ENCODE measurements around a stretch of chr7.

- PRO-cap = no peak
These were observed 270.9 kb upstream of the KLF14 start for GRCh38 chr7:131004861-131005415.

GRCh38 chr7:131023356-131023692 lies 289.3 kb upstream of the KLF14 start:
- PRO-cap = no peak

- PRO-cap = no peak
These were observed 289.4 kb upstream of the MKLN1 start for GRCh38 chr7:131038079-131038934.

DNA sequence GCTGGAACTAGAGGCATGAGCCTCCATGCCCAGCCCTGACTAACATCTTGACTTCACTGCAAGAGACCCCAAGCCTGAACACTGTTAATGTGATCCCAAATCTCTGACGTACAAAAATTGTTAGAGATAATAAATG lies 244.7 kb upstream of the MKLN1 start:
- PRO-cap = no peak

GRCh38 chr7:131103873-131104504 lies 223.7 kb upstream of the MKLN1 start:
- PRO-cap = no peak

DNA sequence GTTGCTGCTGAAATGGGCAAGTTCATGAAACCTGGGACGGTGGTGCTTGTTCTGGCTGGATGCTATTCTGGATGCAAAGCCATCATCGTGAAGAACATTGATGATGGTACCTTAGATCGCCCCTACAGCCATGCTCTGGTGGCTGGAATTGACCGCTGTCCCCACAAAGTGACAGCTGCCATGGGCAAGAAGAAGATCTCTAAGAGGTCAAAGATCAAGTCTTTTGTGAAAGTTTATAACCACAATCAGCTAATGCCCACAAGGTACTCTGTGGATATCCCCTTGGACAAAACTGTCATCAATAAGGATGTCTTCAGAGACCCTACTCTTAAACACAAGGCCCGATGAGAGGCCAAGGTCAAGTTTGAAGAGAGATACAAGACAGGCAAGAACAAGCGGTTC lies 85.1 kb upstream of the MKLN1 start:
- PRO-cap = no peak

DNA sequence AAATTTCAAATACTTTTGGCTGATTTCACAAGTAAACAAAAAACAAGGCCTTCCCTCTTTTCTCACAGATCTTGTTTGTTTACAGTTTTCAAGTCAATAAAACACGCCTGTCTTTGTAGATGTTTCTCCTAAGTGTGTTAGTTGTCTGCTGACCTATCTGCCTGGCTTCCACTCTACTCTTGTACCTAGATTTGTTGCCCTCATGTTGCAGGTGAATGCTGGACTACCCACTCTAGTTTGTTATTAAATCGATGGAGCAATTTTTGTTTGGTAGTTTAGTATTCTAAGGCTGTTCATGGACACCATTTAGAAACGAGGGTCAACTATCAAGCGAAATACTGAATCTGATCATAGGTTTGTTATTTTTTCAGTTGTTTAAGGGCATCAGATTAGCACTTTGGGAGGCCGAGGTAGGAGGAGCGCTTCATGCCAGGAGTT lies 29.1 kb upstream of the MKLN1 start:
- PRO-cap = no peak

DNA sequence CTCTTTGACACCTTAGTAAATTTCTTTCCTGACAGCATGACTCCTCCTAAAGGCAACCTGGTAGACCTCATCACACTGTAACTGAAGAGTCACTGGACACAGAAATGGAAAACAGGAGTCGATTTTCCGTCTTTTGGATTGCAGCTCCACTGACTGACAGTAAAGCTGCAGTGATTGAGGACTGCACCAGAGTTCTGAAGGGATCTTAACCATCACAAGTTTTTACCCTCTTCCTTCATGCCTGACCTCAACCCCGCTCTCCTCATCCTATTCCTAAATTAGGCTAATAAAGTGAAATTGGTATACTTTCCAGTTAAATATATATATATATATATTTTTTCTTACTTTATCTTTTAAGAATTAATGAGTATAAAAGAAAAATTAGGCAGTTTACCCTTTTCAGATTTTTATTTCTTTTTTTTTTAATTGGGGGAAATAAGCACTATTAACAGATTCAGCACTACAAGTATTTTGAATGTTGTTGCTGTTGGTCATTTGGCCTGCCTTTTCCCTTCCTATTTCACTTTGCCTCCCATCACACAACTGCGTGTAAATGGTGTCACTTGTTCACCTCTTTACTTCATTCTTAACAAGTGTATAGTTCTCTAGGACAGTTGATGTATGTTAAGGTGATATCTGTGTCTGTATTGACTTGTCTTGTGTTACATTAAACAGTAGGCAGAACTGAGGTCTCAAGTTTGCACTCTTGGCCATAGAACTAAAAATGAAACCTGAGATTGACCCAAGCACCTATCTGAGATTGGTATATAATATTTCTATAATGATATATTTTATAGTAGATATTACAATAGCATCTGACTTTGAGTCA lies 68.6 kb downstream of the PODXL start:
- PRO-cap = no peak

- PRO-cap = bidirectional peak, plus-strand start at chr7:131556803, minus-strand start at chr7:131556609
These were observed 437 bp upstream of the PODXL start for GRCh38 chr7:131556711-131557419.

DNA sequence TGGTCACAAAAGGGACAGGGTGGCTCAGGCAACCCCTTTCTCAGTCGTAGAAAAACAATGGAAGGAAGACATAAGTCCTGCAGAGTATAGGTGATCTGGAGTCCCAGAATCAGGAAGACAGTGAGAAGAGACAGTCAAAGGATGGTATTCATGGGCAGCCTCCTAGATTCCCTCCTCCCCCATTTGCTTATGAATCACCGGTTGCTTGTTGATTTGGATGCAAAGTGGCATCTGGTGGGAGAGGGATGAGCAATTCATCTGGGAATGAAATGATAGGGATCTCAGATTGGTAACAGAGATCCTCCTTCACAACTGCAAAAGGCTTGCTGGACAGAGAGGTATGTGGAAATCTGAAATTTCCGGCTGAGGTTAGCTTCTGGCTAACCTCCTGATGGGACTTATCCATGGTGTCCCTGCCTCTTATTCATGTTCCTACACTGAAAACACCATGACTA lies 48.3 kb upstream of the PODXL start:
- PRO-cap = no peak

DNA sequence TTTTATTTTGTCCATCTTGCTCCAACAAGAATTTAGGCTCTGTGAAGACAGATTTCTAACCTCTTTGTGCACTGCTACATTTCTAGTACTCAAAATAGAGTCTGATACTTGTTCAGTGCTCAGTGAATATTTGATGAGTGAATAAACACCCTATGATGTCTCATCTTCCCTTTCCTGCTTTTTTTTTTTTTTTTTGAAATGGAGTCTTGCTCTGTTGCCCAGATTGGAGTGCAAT lies 420.4 kb upstream of the PODXL start:
- PRO-cap = unidirectional peak, minus-strand start at position 183 of the sequence

- PRO-cap = no peak
These were observed 325.0 kb downstream of the PLXNA4 start for GRCh38 chr7:132251176-132251710.

- PRO-cap = no peak
These were observed 125.1 kb downstream of the PLXNA4 start for GRCh38 chr7:132451219-132451594.

DNA sequence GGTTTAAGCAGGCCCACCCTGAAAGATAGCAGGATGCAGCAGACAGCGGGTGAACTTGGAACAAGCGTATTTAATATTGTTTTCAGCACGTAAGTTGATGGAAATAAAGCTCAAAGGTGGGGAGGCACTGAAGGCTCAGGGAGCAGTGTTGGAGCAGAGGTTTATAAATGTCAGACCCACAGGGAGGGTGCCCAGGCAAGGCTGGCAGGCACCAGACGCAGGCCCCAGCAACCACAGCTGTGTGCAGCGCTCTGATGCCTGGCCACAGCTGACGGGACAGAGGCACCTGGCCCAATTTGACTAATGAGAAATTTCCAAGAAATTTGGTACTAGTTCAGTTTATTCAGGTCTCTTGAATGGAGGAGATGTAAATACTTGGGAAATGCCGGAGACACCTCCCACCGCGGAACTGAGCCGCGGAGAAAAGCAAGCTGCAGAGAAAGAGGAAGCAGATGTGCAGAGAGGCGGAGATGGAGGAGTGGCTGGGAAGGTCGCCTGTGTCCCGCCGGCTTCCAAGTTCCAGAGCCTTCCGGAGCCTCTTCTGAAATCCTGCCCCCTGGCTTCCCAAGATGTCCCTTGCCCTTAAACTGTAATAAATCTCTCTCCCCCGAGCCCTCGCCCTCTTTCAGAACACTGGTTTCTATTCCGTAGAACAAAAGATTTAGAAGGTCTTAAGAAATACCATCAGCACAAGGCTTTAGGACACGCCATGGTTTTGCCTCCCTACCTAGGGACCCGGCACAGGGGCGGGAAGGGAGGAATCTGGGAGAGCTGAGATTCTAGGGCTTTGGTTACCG lies 38.3 kb upstream of the PLXNA4 start:
- PRO-cap = no peak

GRCh38 chr7:132771231-132771884 lies 195.1 kb upstream of the PLXNA4 start:
- PRO-cap = no peak

DNA sequence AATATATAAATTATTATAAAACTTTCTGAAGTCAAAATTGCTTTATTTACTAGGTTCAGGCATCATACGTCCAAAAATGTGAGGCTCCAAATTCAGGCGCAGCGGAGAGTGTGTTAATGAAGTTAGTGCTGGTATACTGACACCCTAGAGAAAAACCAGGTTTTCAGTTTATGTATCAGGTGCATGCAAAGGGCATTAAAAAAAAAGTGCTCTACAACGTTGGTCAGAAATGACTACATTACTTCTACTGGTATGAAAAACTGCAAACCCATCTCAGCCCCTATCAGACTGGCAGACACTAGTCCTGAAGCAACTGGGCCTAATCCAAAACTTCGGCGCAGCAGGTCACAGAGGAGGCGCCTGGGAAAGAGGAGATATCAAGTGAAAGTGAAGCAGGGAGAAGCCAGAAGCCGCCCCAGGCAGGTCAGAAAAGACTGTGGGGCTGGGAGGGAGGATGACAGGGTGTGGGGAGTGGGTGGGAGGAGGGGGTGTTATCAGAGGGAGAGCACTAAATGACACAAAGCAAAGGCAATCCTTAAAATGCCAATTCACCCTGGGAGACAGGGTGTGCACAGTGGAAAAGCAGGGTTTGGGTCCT lies 886 bp downstream of the CHCHD3 start:
- PRO-cap = no peak

GRCh38 chr7:133501844-133502213 lies 249.0 kb downstream of the EXOC4 start:
- PRO-cap = no peak

DNA sequence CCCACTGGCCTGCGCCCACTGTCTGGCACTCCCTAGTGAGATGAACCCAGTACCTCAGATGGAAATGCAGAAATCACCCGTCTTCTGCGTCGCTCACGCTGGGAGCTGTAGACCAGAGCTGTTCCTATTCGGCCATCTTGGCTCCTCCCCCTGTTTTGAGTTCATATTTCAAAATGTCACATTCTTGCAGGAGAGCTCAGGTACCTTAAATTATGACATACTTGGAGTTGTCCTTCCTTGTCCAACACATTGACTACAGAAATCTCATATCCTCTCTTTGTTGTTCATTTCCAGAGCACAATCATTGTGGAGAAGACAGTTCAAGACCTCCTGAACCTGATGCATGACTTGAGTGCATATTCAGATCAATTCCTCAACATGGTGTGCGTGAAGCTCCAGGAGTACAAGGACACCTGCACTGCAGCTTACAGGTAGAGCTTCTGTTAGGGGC lies 231.8 kb upstream of the LRGUK start:
- PRO-cap = no peak

- PRO-cap = no peak
These were observed 693 bp downstream of the SLC35B4 start for GRCh38 chr7:134316179-134316294.

- PRO-cap = no peak
These were observed 69.5 kb downstream of the AKR1B1 start for GRCh38 chr7:134389379-134389881.